ENCODE measurements around a stretch of chr9.

GRCh38 chr9:4111302-4111676, 188.6 kb downstream of the GLIS3 start:
- RRBS: no CpG with 5 or more reads among the region's 2 CpGs
CAGE:
- cytosol, long polyA plus RNA: no peak
- long polyA plus RNA: no peak
- nucleus, long polyA plus RNA: no peak

- RRBS: no CpG with 5 or more reads among the region's 10 CpGs
CAGE:
- cytosol, long polyA plus RNA: no peak
- long polyA plus RNA: no peak
- nucleus, long polyA plus RNA: no peak
Observed at GRCh38 chr9:4206704-4207317, 93.1 kb downstream of the GLIS3 start.

DNA sequence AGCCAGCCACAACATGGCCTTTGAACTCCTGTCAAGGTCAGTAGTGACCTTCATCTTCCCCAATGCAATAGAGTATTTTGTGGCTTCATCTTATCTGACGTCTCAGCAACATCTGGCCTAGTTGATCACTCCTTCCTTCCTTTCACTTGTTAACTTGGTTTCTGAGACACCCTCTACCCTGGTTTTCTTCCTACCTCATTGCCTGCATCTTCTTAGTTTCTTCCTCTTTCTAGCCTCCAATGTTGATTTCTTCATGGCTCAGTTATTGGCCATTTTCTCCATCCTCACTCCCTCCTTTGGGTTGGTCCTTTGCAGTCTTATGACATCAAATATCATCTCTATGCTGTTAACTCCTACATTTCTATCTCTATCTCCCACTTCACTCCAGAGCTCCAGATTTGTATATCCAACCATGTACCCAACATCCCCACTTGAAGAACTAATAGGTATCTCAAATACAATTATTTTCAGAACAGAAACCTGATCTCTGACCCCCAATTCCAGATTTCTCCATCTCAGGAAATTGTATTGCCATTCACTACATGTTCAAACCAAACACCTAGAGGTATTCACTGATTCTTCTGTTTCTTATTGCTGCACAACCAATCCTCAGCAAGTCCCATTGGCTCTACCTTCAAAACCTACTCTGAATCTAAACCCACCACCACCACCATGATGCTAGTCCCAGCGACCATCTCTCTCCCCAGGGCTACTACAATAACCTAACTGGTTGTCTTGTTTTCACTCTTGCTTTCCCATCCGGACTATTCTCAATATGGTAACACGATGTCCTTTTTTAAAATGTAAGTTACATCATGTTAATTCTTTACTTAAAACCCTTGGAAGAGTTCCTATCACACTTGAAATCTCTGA, 36.0 kb downstream of the GLIS3 start:
- RRBS: no CpG with 5 or more reads among the region's 4 CpGs
CAGE:
- cytosol, long polyA plus RNA: no peak
- long polyA plus RNA: no peak
- nucleus, long polyA plus RNA: no peak

GRCh38 chr9:4298807-4299414, 957 bp downstream of the GLIS3 start:
- RRBS: 1% methylated on average over 18 of the region's 39 CpGs
CAGE:
- cytosol, long polyA plus RNA: no peak
- long polyA plus RNA: no peak
- nucleus, long polyA plus RNA: no peak

GRCh38 chr9:4301963-4302688, 2.3 kb upstream of the GLIS3 start:
- RRBS: no CpG with 5 or more reads among the region's 2 CpGs
CAGE:
- cytosol, long polyA plus RNA: no peak
- long polyA plus RNA: no peak
- nucleus, long polyA plus RNA: no peak

GRCh38 chr9:4491061-4492081, 1.1 kb downstream of the SLC1A1 start:
- RRBS: 3% methylated on average over 13 of the region's 34 CpGs
CAGE:
- cytosol, long polyA plus RNA: no peak
- long polyA plus RNA: no peak
- nucleus, long polyA plus RNA: no peak

DNA sequence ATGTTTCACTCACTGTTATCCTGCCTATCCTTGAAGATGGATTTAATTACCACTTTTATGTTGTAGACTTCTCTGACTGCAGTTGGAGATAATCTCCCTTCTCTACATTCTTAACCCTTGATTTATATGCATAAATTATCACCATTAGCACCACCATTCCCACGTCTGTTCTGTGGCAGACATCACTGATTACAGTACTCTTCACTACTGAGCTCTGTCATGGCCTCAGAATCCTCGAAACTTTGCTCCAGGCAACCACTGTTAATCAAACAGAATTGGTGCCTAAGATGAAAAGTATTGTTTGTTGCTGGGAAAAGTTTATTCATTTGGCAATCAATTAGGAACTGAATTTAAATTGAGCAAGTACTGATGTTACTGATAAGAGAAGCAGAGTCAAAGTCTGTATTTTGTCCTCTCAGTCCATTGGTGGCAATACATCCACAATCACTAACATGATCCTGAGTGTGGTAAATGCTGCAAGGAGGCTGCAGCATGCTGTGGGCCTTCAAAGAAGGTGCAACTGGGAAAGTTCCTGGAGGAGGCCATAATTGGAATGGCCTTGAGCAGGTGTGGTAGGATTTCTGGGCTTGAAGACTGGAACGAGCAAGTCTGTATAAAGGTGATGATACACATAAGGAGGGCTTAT, 12.9 kb downstream of the SLC1A1 start:
- RRBS: no CpG with 5 or more reads among the region's 3 CpGs
CAGE:
- cytosol, long polyA plus RNA: no peak
- long polyA plus RNA: no peak
- nucleus, long polyA plus RNA: no peak

- RRBS: no CpG with 5 or more reads among the region's 2 CpGs
CAGE:
- cytosol, long polyA plus RNA: no peak
- long polyA plus RNA: no peak
- nucleus, long polyA plus RNA: no peak
Observed at GRCh38 chr9:4620382-4620952, 41.6 kb upstream of the PLPP6 start.

- RRBS: no CpG with 5 or more reads among the region's 1 CpG
CAGE:
- cytosol, long polyA plus RNA: no peak
- long polyA plus RNA: no peak
- nucleus, long polyA plus RNA: no peak
Observed at GRCh38 chr9:4667427-4668132, 1.3 kb upstream of the SPATA6L start.

- RRBS: no CpG with 5 or more reads among the region's 17 CpGs
CAGE:
- cytosol, long polyA plus RNA: no peak
- long polyA plus RNA: no peak
- nucleus, long polyA plus RNA: no peak
Observed at GRCh38 chr9:4738953-4739557, 1.9 kb downstream of the AK3 start.

DNA sequence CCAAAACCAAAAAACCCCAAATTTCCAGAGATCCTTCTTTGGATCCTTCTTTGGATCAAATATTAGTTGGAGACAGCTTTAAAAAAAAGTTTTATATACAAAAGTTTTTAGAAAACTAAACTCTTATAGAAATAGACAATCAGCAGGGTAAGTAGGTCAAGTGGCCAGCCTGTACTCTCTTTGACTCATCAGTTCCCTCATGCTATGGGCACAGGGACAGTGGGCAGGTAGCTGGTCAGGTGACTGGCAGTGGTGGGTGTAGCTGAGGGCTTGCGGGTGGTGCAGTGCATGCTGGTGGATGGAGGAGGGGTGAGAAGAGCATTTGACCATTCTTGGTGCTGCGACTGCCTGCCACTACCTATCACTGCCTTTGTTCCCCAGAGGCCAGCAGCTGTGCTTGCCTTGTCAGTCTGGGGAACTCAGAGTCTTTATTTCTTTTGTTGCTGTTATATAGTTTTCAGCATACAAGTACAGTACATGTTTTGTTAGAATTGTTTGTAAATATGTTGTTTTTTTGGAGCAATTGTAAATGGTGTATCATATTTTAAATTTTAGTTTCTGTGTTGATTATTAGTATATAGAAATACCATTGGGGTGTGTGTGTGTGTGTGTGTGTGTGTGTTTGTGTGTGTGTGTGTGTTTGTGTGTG, 12.8 kb downstream of the RCL1 start:
- RRBS: no CpG with 5 or more reads among the region's 2 CpGs
CAGE:
- cytosol, long polyA plus RNA: no peak
- long polyA plus RNA: no peak
- nucleus, long polyA plus RNA: no peak

GRCh38 chr9:4828691-4829676, 36.2 kb downstream of the RCL1 start:
- RRBS: no CpG with 5 or more reads among the region's 8 CpGs
CAGE:
- cytosol, long polyA plus RNA: no peak
- long polyA plus RNA: no peak
- nucleus, long polyA plus RNA: no peak

GRCh38 chr9:4833049-4833591, 40.4 kb downstream of the RCL1 start:
- RRBS: no CpG with 5 or more reads among the region's 3 CpGs
CAGE:
- cytosol, long polyA plus RNA: no peak
- long polyA plus RNA: no peak
- nucleus, long polyA plus RNA: no peak

DNA sequence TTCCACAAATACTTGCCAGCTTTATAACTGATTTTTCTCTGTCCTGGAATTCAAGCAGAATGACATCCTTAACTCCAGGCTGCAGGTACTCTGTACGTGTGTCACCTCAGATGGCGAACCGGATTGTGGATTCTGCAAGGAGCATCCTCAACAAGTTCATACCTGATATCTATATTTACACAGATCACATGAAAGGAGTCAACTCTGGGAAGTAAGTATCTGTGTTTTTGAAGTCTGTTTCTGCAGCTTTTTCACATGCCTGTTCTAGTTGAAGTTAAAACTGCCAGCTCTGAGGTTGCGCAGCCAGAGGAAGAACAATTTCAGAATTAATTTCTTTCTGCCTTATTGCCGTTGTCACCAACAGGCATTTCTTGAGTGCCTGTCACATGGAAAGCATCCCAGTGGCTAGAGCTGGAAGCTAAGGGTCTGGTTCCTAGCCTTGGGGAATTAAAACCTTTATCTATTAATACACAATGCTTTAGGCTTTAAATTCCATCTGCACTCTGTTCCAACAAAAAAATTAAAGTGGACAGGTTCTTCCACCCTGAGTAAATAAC, 48.5 kb downstream of the RCL1 start:
- RRBS: no CpG with 5 or more reads among the region's 5 CpGs
CAGE:
- cytosol, long polyA plus RNA: no peak
- long polyA plus RNA: no peak
- nucleus, long polyA plus RNA: no peak

DNA sequence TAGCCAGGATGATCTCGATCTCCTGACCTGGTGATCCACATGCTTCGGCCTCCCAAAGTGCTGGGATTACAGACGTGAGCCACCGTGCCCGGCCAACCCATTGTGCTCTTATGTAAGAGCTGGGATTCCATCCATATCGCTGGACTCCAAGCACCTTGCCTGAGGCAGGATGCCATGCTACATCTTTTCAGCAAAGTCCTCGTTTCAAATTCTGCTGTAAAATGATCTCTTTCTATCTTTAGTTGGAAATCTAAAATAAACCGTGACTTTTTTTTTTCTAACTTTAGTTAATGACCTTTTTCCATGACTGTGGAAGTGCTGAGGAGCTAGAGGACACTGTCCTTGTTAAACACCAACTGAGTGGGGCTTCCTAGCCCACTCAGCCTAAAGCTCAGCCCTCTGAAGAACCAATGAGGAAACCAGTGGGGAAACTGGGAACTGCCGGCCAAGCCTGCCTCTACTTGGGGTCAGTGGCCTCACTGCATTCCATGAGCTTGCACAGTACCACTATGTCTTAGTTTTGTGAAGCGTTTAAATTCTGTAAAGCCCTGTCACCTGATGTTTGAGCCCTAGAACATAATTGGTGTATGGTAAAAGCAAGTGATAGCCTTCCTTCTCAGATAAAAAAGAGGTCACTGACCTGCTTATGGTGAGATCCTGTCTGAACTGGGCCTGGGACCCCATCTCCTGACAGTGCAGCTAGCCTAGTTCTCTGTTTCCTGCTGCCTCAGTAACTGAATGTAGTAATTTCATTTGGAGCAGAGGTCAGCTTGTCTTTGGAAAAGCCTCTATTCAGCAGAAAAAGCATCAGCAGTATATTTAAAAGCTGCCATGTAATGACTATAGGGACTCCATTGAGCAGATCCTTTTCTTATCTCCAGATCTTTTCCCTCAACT, 61.0 kb downstream of the RCL1 start:
- RRBS: no CpG with 5 or more reads among the region's 10 CpGs
CAGE:
- cytosol, long polyA plus RNA: no peak
- long polyA plus RNA: no peak
- nucleus, long polyA plus RNA: no peak

DNA sequence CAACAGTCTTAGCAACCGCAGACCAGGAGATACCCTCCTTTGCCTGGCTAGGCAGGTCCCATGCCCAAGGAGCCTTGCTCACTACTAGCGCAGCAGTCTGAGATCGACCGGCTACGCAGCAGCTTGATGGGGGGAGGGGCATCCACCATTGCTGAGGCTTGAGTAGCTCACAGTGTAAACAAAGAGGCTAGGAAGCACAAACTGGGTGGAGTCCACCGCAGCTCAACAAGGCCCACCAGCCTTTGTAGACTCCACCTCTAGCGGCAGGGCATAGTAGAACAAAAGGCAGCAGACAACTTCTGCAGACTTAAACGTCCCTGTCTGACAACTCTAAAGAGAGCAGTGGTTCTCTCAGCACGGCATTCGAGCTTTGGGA, 12.5 kb downstream of the RLN1 start:
- RRBS: no CpG with 5 or more reads among the region's 10 CpGs
CAGE:
- cytosol, long polyA plus RNA: no peak
- long polyA plus RNA: no peak
- nucleus, long polyA plus RNA: no peak

GRCh38 chr9:5451396-5451977, 1.1 kb downstream of the CD274 start:
- RRBS: no CpG with 5 or more reads among the region's 4 CpGs
CAGE:
- cytosol, long polyA plus RNA: no peak
- long polyA plus RNA: no peak
- nucleus, long polyA plus RNA: no peak

- RRBS: no CpG with 5 or more reads among the region's 6 CpGs
CAGE:
- cytosol, long polyA plus RNA: no peak
- long polyA plus RNA: no peak
- nucleus, long polyA plus RNA: no peak
Observed at GRCh38 chr9:5839355-5839738, 6.4 kb upstream of the ERMP1 start.

DNA sequence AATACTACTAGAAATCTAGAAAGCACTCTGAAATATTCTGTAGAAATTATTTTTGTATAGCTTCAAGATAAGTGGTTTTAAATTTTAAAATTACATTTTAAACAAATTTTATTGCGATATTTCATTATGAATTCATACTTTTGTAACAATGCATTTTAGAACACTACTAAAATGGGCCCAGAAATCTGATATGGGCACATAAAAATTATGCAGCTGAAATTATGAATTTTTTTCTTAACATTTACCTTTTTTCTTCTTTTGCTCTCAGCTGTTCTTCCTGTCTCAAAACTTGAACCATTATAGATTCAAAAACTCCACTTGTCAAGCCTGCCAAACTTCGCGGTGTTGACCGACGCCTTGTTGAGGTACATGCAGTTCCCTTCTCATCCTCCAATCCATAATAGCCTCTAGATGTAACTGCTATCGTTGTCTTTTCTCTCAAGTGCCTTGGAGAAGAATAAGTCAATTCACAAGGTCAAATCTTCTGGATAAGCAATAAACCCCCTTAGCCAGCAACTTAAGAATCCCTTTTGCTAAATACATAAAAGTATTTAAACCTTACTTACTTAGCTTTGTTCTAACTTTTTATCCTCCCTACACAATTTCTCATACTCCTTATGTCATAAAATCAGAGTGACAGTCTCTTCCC, 20.1 kb downstream of the KIAA2026 start:
- RRBS: no CpG with 5 or more reads among the region's 6 CpGs
CAGE:
- cytosol, long polyA plus RNA: no peak
- long polyA plus RNA: no peak
- nucleus, long polyA plus RNA: no peak

GRCh38 chr9:6272180-6272613, 56.0 kb upstream of the TPD52L3 start:
CAGE:
- cytosol, long polyA plus RNA: no peak
- long polyA plus RNA: no peak
- nucleus, long polyA plus RNA: no peak